Heart left ventricle (tissue), 7 donors: Measurements from ENCODE around the genes H3C6, H2BC10, BTN2A2 and HMGN4.

GRCh38 chr6:24961004-24961526 lies 25.3 kb upstream of the RIPOR2 start:
- PRO-cap, 6 experiments = no peak in any of the 6 experiments
- RAMPAGE, long total RNA, 2 experiments = no peak in any of the 2 experiments
- RRBS = no CpG with 5 or more reads among the region's 3 CpGs

DNA sequence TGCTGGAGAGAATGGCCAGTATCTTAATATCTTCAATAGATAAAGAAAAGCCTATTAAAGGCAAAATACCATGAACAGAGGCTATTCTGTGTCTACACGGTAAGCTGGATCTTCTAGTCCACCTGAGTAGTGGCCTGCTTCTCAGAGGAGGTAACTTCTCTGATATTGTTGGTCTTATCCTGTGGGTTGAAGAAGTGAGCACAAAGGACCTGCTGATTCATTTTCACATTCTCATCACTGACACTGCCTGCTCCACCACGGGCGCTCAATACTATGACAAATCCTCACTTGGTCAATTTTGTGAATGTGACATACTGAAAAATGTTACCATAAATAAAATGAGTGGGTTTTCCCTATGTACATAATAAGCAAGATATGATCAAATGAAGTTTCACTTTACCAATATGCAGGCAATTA lies 71.4 kb upstream of the RIPOR2 start:
- PRO-cap, 6 experiments = no peak in any of the 6 experiments
- RAMPAGE, long total RNA, 2 experiments = no peak in any of the 2 experiments
- RRBS = no CpG with 5 or more reads among the region's 3 CpGs

DNA sequence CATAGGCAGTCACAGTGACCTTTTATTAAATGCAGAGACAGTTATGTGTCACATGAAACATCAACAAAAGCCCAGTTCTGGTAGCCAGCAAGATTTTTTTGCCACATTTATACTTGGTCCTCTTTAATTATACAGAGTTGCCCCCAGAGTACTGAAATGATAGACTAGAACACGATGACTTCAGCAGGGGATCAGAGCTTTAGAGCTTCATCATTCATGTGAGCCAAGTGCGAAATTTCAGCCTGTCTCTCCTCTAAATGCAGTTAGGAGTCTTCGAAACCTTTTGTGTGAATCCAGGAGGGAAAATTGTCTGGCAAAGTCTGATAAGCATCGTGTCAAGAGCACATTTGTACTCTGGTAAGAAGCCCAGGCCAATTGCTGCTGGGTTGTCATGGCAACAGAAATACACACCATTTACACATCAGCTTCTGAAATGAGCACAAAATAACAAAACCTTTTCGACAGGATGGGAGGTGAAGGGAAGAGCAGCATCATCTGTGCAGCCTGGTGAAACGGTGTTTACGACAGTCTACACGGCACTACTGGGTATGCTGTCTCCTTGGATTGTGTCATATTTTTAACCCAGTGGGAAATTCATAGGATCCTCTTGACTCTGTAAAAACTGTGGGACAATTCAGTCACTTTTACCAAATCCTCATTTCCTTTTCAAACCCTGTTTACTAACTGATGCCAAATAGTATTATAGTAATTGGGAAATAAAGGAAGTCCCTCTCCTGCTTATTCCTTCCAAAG lies 79.4 kb upstream of the RIPOR2 start:
- PRO-cap, 6 experiments = peak in 1 of 6 experiments; most common plus-strand start position 461 of the sequence (in 1); most common minus-strand start position 322 of the sequence (in 1)
- RAMPAGE, long total RNA, 2 experiments = no peak in any of the 2 experiments
- RRBS = no CpG with 5 or more reads among the region's 8 CpGs

- PRO-cap, 6 experiments = no peak in any of the 6 experiments
- RAMPAGE, long total RNA, 2 experiments = no peak in any of the 2 experiments
- RRBS = no CpG with 5 or more reads among the region's 7 CpGs
Observed at GRCh38 chr6:25169510-25170355, 109.4 kb upstream of the CARMIL1 start.

DNA sequence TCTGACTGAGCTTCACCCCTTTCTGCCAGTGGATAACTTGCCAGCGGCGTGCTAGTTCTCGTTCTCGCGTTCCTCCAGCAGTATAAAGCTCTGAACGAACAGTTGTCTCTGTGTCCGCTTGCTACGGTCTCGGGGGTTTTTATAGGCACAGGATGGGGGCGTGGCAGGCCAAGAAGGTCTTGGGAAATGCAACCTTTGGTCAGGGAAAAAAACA lies 16.2 kb downstream of the H2AC1 start:
- PRO-cap, 6 experiments = no peak in any of the 6 experiments
- RAMPAGE, long total RNA, 2 experiments = no peak in any of the 2 experiments
- RRBS = no CpG with 5 or more reads among the region's 10 CpGs

DNA sequence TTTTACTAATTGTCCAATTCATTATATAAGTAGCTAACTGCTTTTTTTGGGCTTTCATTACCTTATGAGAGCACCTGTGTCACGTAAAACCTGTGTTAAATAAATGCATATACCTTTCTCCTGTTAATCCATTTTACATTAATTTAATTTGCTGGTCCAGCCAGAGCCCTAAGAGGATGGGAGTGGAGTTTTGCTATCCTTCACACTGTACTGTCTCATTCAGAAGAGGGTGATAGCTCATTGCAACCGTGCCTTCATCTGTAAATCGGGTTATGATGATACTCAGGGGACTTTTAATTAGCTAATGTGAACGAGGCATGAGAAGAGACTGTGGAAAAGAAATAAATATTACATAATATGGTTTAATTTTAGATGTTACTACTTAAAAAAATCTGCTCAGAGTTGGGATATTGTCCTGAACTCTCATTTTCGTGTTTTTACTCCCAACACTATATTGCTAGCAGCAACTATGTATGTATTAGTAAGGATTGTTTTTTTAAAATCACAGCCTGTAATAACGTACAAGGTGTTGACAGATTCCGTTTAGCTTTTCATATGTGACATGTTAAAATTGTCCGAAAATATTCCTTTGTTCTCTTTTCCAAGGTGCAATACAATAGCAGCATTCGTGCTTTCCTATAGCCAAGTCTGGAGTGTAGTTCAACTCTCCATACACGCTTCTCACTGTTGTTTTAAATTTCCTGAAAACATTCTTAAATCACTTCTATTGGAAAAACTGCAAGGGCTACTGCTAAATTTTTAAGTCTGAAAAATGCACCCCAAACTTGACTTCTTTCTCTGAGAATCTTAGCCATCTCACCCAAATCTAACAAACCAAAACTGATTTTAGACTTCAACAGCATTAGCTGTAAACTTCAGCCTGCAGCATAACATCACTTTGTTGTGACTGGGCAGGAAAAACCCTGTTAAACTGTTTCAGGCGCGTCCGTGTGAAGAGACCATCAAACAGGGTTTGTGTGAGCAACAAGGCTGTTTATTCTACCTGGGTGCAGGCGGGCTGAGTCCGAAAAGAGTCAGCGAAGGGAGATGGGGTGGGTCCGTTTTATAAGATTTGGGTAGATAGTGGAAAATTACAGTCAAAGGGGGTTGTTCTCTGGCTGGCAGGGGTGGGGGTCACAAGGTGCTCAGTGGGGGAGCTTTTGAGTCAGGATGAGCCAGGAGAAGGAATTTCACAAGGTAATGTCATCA lies 1.2 kb upstream of the H4C2 start:
- PRO-cap, 6 experiments = no peak in any of the 6 experiments
- RAMPAGE, long total RNA, 2 experiments = no peak in any of the 2 experiments
- RRBS = no CpG with 5 or more reads among the region's 17 CpGs

DNA sequence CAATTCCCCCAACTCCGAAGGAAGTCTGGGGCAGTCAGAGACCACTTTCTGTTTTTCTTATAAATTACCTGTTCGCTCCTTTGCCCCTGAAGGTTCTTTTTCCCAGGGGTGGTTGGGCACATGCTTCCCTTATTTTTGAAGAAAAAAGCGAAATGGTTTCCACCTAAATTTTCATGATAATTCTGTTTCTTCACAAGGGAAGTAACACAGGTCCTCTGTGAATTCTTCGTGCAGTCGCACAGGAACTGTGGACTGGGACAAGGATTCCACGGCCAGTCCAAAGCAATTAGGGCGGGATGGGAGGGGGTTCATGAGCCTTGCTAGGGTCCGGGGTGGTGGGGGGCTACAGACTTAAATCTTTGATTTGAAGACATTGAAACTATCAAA lies 459 bp upstream of the H1-2 start:
- PRO-cap, 6 experiments = peak in 4 of 6 experiments; most common plus-strand start position 204 of the sequence (in 1); most common minus-strand start position 242 of the sequence (in 2)
- RAMPAGE, long total RNA, 2 experiments = no peak in any of the 2 experiments
- RRBS = no CpG with 5 or more reads among the region's 8 CpGs

GRCh38 chr6:26140552-26141304 lies 15.4 kb upstream of the H1-4 start:
- PRO-cap, 6 experiments = no peak in any of the 6 experiments
- RAMPAGE, long total RNA, 2 experiments = no peak in any of the 2 experiments
- RRBS = no CpG with 5 or more reads among the region's 7 CpGs

- PRO-cap, 6 experiments = peak in 5 of 6 experiments; most common plus-strand start chr6:26205485 (in 4); most common minus-strand start chr6:26205326 (in 4)
- RAMPAGE, long total RNA, 2 experiments = no peak in any of the 2 experiments
- RRBS = no CpG with 5 or more reads among the region's 23 CpGs
Observed at GRCh38 chr6:26205183-26205898, 931 bp downstream of the H4C5 start.

- PRO-cap, 6 experiments = no peak in any of the 6 experiments
- RAMPAGE, long total RNA, 2 experiments = no peak in any of the 2 experiments
- RRBS = no CpG with 5 or more reads among the region's 2 CpGs
Observed at GRCh38 chr6:26218824-26219365, 2.2 kb downstream of the H2AC8 start.

DNA sequence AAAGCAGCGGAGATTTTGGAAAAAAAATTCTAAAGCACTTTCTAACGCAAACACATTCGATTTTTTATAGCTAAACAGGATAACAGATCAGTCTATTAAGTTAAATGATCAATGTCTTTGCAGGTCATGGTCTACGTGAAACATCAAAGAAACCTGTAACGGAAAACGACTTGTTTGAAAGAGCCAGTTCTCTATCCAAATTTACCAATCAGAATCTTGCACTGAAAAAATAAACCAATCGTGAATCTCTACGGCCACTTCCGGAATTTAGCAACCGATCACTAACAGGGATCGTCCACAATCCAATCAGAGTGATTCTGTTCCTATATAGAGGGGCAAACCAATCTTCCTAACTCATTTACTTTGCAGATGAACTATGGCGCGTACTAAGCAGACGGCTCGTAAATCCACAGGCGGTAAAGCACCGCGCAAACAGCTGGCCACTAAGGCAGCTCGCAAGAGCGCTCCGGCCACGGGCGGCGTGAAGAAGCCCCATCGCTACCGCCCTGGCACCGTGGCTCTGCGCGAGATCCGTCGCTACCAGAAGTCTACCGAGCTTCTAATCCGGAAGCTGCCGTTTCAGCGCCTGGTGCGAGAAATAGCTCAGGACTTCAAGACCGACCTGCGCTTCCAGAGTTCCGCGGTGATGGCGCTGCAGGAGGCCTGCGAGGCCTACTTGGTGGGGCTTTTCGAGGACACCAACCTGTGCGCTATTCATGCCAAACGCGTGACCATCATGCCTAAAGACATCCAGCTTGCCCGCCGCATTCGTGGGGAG lies at the start of gene H3C6:
H3C6 (plus strand) TSS at position 357 of the 778 bp plus-strand sequence.
- PRO-cap, 6 experiments = peak in 5 of 6 experiments; most common plus-strand start position 357 of the sequence (in 3); most common minus-strand start position 145 of the sequence (in 3)
- RAMPAGE, long total RNA, 2 experiments = no peak in any of the 2 experiments
- RRBS = no CpG with 5 or more reads among the region's 49 CpGs

DNA sequence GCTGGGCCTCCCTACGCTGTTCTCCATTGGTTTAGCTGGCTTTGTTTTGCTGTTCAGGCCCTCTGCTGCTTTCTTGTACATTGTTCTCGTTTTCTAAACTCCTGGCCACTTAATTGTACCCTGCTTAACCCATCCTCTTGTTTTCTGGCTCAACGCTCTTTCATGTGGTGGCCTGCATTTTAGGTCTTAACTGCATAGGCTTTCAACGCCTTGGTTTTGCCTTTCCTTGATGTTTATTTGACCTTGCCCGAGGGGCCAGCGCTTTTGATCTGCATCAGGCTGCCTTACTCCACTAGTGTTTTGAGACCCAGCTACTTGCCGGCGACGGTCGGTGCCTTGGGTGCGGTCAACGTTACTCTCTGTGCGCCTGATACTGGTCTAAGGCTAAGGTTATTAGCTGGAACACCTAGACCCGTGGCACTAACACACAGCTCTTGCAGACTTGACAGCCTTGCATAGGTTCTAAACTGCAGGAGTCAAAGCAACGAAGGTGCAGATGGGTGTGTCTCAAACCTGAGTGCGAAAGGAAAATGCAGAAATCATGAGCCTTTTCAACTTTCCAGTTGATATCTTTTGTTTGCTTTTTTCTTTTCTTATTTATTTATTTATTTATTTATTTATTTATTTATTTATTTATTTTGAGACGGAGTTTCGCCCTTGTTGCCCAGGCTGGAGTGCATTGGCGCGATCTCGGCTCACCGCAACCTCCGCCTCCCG lies 992 bp downstream of the H3C6 start:
- PRO-cap, 6 experiments = peak in 1 of 6 experiments; most common plus-strand start position 463 of the sequence (in 1)
- RAMPAGE, long total RNA, 2 experiments = no peak in any of the 2 experiments
- RRBS = no CpG with 5 or more reads among the region's 24 CpGs

GRCh38 chr6:26232439-26232968 lies 2.3 kb downstream of the H1-3 start:
- PRO-cap, 6 experiments = no peak in any of the 6 experiments
- RAMPAGE, long total RNA, 2 experiments = no peak in any of the 2 experiments
- RRBS = no CpG with 5 or more reads among the region's 7 CpGs

GRCh38 chr6:26272780-26273469 lies at the start of gene H2BC10:
Gene H2BC10 (plus strand): TSS chr6:26272931.
- PRO-cap, 6 experiments = peak in 6 of 6 experiments; most common plus-strand start chr6:26272934 (in 5); most common minus-strand start chr6:26272811 (in 1)
- RAMPAGE, long total RNA, 2 experiments = start-site peak on the plus strand in 1 of 2 experiments, at chr6:26272931-26272936 at its widest, 31 reads per replicate
- RRBS = no CpG with 5 or more reads among the region's 36 CpGs

- PRO-cap, 6 experiments = peak in 3 of 6 experiments; most common plus-strand start chr6:26327585 (in 2)
- RAMPAGE, long total RNA, 2 experiments = no peak in any of the 2 experiments
- RRBS = no CpG with 5 or more reads among the region's 28 CpGs
Observed at GRCh38 chr6:26327437-26328323, 37.3 kb upstream of the BTN3A2 start.

DNA sequence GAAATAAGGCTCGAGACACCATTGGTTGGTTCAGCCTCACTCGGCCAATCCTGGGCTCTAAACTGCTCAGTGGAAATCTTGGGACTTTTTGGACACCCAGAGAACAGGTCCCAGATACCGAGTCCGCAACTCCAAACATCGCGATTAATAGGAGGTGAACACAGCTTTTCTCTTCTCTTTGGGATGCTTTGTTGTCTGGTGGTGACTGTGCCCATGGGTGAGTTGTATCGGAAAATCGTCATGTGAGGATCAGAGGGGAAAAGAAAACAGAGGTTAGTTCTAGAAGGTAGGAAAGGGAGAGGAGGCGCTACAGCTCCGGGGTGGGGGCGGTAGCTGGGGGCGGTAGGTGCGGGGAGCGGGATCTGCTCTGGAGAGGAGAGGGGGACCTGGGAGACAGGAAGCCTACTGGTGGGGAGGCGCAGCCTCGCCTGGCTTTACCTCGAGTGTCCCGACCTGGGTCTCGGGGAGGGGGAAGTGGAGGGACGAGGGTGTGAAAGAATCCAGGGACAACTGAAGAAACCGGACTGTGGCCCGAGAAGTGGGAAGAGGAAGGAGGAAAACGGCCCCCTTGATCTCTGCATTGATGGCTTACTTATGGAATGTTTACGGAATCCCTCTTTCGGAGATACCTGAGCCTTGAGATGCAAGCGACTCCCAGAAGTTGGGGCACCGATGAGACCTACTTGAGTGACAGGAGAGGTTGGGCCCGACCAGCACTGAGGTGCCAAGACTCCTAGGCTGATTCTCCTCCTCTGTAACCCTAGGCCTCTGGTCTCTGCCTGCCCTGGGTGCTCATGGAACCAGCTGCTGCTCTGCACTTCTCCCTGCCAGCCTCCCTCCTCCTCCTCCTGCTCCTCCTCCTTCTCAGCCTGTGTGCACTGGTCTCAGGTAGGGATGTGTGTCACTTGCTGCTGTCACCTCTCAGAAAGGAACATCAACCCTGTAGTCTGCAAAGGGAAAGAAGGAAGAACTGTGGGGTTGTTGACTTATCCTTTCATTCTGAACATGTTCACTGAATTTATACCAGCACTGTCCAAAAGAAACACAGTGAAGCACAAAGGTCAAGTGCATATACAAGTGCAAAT lies at the start of gene BTN2A2:
BTN2A2 (plus strand) TSS at position 81 of the 1,085 bp plus-strand sequence.
- PRO-cap, 6 experiments = peak in 5 of 6 experiments; most common plus-strand start position 134 of the sequence (in 5)
- RAMPAGE, long total RNA, 2 experiments = start-site peak on the plus strand in 1 of 2 experiments, centred at position 90 of the sequence, 8 reads per replicate
- RRBS = no CpG with 5 or more reads among the region's 28 CpGs

GRCh38 chr6:26458486-26458922 lies 749 bp downstream of the BTN2A1 start:
- PRO-cap, 6 experiments = no peak in any of the 6 experiments
- RAMPAGE, long total RNA, 2 experiments = no peak in any of the 2 experiments
- RRBS = no CpG with 5 or more reads among the region's 4 CpGs

- PRO-cap, 6 experiments = no peak in any of the 6 experiments
- RAMPAGE, long total RNA, 2 experiments = no peak in any of the 2 experiments
- RRBS = no CpG with 5 or more reads among the region's 1 CpG
Observed at GRCh38 chr6:26474491-26474869, 16.7 kb downstream of the BTN2A1 start.

DNA sequence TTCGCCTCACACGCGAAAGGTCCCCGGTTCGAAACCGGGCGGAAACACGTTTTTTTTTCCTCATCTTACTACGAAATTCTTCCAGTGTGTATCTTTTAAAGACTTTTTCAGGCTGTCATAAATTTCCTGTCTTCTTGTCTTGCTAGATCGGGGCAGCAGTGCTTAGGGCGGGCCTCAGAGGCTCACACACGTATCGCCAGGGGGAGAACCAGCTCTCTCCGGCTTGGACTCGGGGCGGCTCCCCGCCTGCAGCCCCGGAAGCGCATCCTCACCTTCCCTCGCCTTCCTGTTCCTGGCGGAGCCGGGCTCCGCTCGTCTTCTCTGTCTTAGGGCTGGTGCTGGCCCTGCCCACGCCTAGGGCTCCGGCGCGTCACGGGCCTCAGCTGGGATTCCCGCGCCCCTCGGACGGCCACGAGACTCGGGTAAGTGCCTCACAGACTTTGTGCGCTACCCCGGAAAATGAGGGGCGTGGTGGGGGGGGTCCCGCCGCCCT lies at the start of gene HMGN4:
HMGN4 (plus strand) TSS at position 287 of the 493 bp plus-strand sequence.
- PRO-cap, 6 experiments = peak in 6 of 6 experiments; most common plus-strand start position 289 of the sequence (in 4); most common minus-strand start position 250 of the sequence (in 6)
- RAMPAGE, long total RNA, 2 experiments = start-site peak on the plus strand in 2 of 2 experiments, centred at positions 308 to 318 of the sequence, 247 to 415 reads per replicate
- RRBS = 1% methylated on average over 24 of the region's 40 CpGs

DNA sequence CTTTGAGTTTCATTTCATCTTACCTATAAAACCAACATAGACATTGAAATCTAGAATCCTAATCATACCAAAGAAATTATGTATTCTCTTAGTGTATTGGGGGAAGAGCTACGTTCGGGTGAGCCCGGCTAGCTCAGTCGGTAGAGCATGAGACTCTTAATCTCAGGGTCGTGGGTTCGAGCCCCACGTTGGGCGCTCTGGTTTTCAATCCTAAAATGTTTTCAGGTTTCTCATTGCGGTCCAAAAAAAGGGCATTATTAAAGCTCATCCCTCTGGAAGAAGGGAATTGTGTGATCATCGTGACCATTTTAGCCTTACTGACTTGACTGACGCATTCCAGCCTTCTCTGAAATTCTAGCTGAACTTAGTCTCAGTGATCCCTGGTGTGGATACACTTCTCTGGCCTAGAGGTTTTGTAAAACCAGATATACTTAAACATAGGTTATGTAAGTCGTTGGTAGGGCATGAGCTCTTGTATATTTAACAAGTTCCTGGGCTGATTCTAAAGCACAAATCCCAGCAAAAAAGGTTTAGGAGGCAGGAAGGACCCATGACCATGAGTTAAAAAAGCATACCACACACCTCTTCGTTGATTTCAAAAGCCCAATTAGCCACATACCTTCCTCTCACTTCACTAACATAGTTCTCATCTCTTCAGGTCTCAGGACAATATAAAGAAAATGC lies 18.4 kb downstream of the HMGN4 start:
- PRO-cap, 6 experiments = peak in 3 of 6 experiments; most common plus-strand start position 119 of the sequence (in 2)
- RAMPAGE, long total RNA, 2 experiments = no peak in any of the 2 experiments
- RRBS = no CpG with 5 or more reads among the region's 13 CpGs